ENCODE results near the gene RFTN1.

DNA sequence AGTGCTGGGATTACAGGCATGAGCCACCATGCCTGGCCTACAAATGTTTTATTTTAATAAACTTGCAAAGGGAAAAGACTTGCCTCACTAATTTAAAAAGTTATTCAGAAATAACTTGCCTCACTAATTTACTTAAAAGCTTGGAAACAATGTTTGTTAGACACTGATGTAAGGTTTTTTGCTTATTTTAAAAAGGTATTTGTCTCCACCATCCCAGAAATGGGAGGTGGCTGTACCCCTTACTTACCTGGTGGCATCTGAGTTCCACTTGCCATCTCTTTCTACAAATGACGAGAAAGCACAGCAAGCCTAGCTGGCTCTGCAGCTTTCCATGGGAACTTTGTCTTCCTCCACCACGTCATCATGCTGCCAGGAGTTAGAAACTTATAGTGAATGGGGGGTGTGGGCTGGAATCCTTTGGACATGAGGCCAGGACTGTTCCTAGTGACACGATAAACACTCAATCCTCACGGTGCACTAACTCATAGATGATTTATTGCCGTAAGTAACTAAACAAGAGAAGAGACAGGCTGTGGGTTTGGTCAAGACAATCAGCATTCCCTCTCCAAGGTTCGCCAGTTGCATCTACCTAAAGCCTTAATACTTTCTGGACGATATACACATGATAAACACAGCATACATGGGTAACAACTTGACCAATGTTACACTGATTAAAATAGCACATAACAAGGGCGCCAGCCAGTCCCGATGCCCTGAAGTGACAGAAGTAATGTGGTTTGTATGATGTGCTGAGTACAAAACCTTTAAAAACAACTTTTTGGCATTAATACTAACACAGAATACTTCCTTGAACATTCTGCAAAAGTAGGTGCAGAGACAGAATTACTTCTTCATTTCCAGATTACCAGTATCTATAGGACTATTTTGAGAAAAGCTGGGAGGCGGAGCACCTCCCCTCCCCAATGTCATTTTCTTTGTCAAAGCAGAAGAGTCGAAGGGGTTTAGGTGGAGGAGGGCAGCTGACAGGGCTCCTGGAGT lies 50.7 kb downstream of the OXNAD1 start:
- PRO-cap = no peak
- RAMPAGE, long total RNA, 3 experiments = no peak in any of the 3 experiments

DNA sequence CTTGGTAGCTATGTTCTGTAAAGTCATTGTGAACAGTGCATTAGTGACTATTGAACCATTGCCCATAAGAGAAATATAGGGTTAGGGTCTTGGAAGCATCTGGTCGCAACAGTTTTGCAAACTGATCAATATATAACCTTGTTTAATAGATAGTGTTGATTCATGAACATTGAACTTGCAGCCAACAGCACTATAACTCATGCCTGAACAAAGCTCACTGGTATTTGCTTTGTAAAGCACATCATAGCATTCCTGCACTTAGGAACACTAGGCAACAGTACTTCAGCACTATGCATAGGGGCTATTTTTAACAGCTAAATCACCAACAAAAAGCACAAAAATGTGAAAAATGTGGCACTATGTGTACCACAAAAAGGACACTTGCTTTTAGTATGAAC lies 67.9 kb downstream of the OXNAD1 start:
- PRO-cap = no peak
- RAMPAGE, long total RNA, 3 experiments = no peak in any of the 3 experiments

DNA sequence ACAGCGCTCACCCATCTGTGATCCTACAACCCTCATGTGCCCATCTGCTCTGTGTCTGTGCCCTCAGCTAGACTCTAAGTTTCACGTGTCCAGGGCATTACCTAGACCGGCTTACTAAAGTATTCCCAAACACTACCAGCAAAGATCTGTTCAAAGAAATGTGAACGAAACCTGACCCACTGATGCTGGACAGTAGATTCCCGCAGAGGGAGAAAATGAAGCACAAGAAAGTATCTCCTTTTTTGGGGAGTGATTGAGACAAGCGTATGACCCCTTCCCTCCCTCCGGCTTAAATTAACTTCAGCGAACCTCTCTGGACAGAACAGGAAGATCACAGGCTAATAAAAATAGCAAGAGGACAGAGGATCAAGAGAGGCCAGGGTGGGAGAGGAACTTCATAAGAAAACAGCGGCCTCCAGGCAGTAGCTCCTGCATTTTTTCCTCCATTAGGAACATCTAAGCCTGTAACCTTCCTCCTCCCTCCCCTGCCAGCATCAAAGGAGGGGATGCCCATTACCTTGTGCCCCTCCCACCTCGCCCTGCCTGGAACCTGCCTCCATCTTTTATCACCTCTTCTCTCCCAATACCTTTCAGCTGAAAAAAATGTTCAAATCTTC lies 113.0 kb downstream of the RFTN1 start:
- PRO-cap = no peak
- RAMPAGE, long total RNA, 3 experiments = no peak in any of the 3 experiments

- PRO-cap = no peak
- RAMPAGE, long total RNA, 3 experiments = no peak in any of the 3 experiments
Observed at GRCh38 chr3:16468050-16468490, 45.4 kb downstream of the RFTN1 start.

DNA sequence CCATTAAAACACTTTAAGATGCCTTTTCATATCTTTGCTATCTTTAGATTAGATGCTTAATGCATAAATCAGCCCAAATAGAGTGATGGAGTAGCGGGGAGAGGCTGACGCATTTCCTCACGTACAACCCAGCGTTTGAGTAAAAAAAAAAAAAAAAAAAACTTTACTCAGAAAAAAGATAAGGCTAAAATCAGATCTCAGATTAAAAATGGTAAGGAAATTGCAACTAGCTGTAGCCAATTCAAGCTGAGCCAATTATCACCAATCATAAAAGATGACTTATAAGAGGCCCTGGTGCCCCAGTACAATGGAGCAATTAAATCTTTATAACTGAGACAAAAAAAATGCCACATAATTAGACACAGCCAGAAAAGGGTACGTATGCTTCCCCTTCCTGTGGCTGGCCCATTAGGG lies 45.0 kb downstream of the RFTN1 start:
- PRO-cap = no peak
- RAMPAGE, long total RNA, 3 experiments = no peak in any of the 3 experiments

DNA sequence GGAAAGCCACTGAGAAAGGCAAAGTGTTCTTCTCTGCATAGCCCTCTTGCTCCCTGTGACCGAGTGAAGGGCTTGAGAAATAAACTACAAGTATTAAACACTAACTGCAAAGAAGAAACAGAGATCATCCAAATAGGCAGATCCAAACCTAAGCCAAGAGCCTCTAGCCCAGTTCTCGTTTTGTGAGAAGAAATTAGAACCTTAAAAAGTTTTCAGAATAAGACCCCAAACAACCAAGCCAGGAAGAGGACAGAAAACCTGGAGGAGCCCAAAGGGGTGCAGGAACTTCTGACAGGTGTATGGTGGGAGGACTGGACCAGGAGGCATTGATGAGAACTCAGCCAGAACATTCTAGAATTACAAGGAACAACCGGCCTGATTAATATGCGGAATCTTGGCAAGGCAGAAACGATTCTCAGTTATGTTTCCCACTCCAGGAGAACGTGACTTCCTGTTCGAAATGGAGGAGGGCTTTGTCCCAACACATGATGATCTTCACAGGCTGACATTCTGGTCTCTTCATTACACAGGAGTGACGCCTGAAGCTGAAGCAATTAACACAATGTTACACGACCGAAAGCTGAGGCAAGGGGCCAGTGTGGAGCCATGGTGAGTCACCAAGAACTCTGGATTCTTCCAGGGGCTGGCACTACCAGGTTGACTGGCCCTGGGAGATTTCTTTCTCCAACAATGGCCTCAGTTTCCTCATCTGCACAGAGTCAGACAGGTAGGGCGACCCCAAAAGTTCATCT lies 41.1 kb downstream of the RFTN1 start:
- PRO-cap = no peak
- RAMPAGE, long total RNA, 3 experiments = no peak in any of the 3 experiments

- PRO-cap = no peak
- RAMPAGE, long total RNA, 3 experiments = no peak in any of the 3 experiments
Observed at GRCh38 chr3:16482688-16483174, 30.8 kb downstream of the RFTN1 start.

DNA sequence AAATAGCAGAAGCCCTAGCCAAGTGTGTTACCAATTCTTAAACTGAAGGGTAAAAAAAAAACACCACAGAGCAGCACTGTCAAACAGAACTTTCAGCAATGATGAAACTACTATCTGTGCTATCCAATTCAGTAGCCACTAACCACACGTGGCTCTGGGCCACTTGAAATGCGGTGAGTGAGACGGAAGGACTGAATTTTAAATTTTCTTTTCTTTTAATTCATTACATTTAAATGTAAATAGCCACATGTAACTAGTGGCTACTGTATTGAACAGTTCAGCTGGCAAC lies 4.8 kb downstream of the RFTN1 start:
- PRO-cap = no peak
- RAMPAGE, long total RNA, 3 experiments = no peak in any of the 3 experiments

DNA sequence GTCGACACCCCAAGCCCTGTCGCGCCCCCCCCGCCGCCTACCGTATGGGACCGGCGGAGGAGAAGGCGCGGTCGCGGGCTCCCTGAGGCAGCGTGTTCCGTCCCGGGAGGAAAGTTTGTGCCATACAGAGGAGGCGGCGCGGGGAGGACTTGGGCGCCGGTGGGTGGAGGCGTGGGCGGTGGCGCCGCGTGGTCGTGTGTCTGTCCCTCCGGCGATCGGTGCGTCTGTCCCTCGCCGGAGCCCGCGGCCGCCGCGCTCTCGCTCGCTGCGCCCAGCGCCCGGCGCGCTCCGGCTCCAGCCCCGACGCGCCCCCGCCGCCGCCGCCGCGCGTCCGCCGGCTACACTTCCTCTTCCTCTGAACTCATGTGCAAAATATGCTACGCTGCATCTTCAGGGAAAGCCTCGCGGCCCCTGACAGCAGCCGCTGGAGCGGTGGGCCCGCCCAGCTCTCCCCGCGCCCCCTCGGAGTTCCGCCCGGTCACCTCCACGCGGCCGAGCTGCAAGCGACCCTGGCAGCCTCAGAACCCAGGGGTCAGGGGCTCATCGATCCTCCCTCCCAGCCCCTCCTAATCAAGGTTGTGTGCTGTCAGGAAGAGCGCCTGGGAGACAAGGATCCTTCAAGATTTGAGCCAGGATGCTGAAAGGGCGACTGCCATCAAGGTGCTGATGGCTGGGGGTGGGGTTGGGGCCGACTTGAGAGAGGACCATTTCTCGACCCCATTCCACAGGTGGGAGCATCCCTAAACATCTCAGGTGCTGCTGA lies at the start of gene RFTN1:
RFTN1 (minus strand) TSS at position 299 of the 763 bp plus-strand sequence.
- PRO-cap = bidirectional peak, plus-strand start at position 358 of the sequence, minus-strand start at position 249 of the sequence
- RAMPAGE, long total RNA, 3 experiments = start-site peak on the minus strand in 2 of 3 experiments, centred at positions 105 to 270 of the sequence, 88 to 241 reads per replicate

DNA sequence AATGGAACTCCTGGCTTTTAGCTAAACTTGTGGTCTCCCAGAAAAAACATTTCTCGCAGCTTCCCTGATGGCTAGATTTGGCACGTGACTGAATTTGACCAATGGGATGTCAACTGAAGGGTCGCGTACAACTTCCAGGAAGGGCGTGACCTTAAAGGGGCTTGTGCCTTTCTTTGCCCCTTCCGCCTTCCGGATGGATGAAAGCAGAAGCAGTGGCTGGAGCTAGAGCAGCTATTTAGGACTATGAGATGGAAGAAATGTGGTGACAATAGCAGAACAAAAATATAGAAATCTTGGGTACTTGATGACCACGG lies 22.6 kb upstream of the RFTN1 start:
- PRO-cap = no peak
- RAMPAGE, long total RNA, 3 experiments = no peak in any of the 3 experiments

- PRO-cap = no peak
- RAMPAGE, long total RNA, 3 experiments = no peak in any of the 3 experiments
Observed at GRCh38 chr3:16663935-16664139, 58.6 kb upstream of the DAZL start.

- PRO-cap = no peak
- RAMPAGE, long total RNA, 3 experiments = no peak in any of the 3 experiments
Observed at GRCh38 chr3:16841841-16842178, 42.9 kb upstream of the PLCL2 start.

DNA sequence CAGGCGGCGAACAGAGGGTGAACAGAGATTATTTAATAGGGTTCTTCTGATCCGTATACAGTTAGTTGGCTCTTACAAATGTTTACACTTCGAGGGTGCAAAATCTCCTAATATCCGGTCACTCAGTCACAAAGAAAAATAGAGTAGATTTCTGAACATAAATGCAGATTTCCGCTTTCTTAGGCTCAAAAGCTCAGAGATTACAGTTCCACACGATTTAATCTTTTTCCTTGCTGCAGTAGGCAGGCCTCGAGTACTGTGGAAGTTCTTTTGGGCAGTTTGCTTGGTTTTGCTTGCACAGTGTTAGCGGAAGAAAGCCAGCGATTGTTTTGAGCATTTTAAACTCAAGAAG lies 990 bp downstream of the PLCL2 start:
- PRO-cap = no peak
- RAMPAGE, long total RNA, 3 experiments = no peak in any of the 3 experiments

GRCh38 chr3:16886121-16886757 lies 1.5 kb downstream of the PLCL2 start:
- PRO-cap = no peak
- RAMPAGE, long total RNA, 3 experiments = no peak in any of the 3 experiments

DNA sequence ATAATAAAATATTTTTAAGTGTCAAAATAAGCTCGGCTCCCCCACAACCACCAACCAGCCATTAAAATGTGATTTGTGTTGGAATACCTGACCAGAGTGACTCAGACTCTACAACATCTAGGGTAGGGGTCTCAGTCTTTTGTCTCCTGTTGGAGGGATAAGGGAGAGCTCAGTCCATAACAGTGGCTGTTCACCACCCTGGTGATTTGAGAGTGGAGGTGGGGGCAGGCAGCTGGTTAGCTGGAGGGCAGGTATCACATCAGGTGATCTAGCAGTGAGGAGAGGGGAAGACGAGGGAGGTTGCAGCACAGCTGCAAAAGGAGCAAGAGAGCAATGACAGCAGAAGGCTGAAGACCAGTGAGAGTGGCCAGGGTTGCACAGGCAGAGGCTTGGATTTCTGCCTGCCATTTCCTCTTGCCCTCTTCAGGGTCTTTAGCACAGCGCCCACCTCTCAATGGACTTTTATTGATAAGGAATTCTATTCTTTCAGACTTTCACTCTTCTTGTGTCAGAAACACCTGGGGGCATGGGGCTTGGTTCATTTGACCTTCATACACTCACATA lies 38.4 kb downstream of the PLCL2 start:
- PRO-cap = no peak
- RAMPAGE, long total RNA, 3 experiments = no peak in any of the 3 experiments

GRCh38 chr3:17136259-17136639 lies 251.5 kb downstream of the PLCL2 start:
- PRO-cap = no peak
- RAMPAGE, long total RNA, 3 experiments = no peak in any of the 3 experiments

GRCh38 chr3:17179882-17180370 lies 295.2 kb downstream of the PLCL2 start:
- PRO-cap = no peak
- RAMPAGE, long total RNA, 3 experiments = no peak in any of the 3 experiments

- PRO-cap = no peak
- RAMPAGE, long total RNA, 3 experiments = no peak in any of the 3 experiments
Observed at GRCh38 chr3:18420482-18421220, 4.5 kb downstream of the SATB1 start.

DNA sequence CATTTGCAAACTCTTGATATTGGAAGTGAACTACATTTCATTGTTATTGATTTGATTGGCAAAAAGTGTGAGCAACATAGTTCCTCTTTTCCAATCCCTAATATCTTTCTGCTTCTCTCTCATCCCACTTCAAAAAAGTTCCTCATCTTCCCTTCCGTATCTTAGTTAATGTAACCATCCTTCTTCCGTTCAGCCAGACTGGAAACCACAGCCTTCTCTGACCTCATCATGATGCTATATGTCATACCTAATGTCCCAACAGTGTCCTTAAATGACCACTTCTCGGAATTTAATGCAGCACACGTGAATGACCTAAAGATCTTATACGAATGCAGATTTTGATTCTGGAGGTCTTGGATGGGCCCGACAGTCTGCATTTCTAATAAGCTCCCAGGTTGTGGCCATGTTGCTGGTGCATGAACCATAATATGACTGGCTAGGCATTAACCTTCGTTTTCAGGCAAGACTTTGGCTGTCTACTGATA lies 320.4 kb upstream of the SATB1 start:
- PRO-cap = no peak
- RAMPAGE, long total RNA, 3 experiments = no peak in any of the 3 experiments

DNA sequence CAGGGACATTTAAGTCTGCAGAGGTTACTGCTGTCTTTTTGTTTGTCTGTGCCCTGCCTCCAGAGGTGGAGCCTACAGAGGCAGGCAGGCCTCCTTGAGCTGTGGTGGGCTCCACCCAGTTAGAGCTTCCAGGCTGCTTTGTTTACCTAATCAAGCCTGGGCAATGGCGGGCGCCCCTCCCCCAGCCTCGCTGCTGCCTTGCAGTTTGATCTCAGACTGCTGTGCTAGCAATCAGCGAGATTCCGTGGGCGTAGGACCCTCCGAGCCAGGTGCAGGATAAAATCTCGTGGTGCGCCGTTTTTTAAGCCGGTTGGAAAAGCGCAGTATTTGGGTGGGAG lies 185.1 kb upstream of the KCNH8 start:
- PRO-cap = no peak
- RAMPAGE, long total RNA, 3 experiments = no peak in any of the 3 experiments